HT1080 (cell line): ENCODE results near the genes SYT17, CCP110, PDILT and IGSF6.

DNA sequence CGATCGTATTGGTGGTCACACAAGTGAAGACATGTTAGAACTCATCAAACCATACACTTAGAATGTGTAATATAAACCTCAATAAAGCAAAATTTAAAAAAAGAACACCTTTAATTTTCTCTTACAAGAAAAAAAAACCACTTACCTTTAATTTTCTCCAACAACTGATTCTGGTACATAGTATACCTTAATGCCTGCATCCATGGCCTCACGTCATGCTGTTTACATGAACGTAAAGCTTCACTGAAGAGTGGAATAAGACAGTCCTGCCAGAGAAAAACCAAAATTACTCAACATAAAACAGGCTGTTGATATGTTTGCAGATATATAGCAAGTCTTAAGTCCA is 56.6 kb upstream of the ARL6IP1 start:
RAMPAGE:
- cytosol, long total RNA, result no peak
- long total RNA, result no peak
- nucleus, long total RNA, result no peak

RAMPAGE:
- cytosol, long total RNA, result no peak
- long total RNA, result no peak
- nucleus, long total RNA, result no peak
Measured at GRCh38 chr16:19167991-19168815, at the start of gene SYT17. TSS of gene SYT17 (plus strand) at chr16:19168240.

DNA sequence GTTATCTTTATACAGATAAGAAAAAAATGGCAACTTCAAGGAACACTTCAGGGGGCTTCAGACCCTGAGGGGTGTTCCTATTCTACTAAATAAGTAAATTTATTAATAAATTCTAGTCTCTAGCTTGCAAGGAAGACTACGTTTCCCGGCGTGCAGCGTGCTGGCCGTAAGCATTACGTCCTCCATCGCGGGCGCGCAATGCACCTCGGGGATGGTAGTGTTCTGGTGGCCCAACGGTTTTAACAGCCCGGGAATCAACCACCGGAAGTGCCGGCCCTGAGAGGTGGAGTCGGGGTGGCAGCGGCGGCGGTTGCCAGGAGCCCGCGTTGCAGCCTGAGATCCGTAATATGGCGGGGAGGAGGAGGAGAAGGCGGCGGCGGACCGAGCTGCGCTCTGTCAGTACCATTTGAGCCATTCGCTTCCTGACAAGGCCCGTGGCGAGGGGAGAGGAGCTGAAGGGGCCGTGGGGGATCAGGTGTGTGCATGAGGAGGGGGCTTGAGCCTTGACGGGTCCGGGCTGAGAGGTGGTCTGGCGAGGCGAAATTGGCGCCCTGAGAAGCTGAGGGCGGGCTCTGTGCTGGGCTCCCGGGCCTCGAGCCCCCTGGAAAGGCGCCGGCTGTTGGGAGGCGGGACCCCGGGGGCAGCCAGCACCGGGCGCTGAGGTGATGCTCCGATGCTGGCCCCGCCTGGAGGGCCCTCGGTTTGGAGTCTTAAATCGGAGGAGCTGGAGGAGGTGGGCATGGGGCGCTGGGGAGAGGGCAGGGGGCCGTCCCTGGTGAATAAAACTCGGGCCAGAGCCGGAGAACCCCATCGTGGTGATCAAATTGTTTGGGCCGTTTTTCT is at the start of gene CCP110:
CCP110 (plus strand) TSS at position 329 of the 843 bp plus-strand sequence.
RAMPAGE:
- cytosol, long total RNA, result start-site peak on the plus strand centred at position 328 of the sequence, 31 bp wide, 66 and 64 reads in 2 replicates
- long total RNA, result no peak
- nucleus, long total RNA, result no peak

GRCh38 chr16:19871857-19872584 is 12.6 kb downstream of the GPRC5B start:
RAMPAGE:
- cytosol, long total RNA, result no peak
- long total RNA, result no peak
- nucleus, long total RNA, result no peak

DNA sequence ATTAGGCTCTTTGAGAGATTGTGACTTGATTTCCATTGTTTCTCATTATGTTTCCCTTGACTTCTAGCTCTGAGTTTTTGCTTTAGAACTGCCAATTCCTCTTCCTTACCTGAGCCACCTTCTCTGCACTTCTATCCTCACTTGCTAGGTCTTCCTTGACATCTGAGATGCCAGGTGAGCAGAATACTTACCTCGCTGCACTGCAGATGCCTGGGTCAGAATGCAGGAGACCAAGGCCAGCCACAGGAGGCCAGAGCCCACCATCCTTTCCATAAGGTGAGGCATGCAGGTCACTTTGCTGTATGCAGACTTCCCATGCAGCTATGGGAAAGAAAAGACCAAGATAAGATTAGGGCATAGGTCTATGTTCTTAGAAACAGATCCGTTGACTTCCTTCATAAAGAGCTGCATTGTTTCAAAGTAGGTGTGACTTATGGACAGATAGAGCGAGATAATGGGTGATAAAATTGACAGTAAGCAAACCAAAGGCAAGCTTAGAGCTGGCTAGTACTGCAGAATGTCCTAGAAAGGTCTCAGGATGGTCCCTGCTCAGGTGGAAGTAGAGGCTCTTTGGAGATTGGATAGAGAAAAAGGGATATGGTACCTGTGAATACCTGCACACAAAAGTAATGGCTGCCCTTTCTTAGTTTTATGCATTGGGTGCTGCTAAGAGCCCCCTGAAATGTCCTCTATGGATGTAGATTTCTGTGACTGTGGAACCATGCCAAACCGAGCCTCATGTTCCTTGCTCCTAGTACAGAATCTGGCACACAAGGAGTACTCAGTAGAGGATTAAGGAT is 966 bp downstream of the GP2 start:
RAMPAGE:
- cytosol, long total RNA, result no peak
- long total RNA, result no peak
- nucleus, long total RNA, result no peak

DNA sequence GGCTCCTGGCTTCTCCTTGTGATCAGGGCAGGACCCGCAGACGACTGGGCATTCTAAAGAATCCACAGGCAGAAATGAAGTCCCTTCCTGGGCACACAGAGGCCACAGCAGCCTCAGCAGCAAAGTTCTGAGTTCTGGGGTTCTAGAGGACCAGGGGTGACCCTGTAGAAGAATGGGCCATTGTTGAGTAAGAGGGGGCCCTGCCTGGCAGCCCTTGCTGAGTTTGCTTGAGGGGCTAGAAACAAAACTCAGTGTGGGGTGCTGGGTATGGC is at the start of gene PDILT:
PDILT (minus strand) TSS at position 129 of the 272 bp plus-strand sequence.
RAMPAGE:
- cytosol, long total RNA, result no peak
- long total RNA, result no peak
- nucleus, long total RNA, result no peak

DNA sequence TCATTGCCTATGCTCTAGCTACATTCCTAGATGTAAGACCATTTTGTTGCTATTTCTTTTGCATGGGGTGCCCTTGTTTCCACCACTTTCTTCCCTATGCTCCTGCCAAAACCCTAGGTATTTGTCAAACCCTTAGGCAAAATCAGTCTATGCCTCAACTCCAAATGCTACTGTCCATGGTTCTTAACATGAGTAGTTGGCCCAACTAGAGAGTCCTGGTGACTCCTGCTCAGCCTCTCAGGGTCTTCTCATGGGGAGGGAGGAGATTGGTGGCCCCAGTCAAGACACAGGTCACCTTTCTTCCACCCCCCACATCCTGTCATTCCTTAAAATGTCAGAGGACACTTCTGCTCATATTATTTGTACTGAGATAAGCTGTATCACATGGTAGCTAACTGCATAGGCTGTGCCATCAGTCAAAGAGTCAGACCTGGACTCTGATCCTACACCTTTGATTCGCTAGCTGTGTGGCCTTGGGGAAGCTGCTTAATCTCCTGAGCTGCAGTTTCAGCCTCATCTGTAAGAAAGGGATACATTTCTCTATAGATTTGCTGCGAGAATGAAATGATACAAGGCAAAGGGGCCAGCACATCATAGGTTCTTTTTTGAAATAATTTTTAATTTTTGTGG is 15.0 kb downstream of the ACSM5 start:
RAMPAGE:
- cytosol, long total RNA, result no peak
- long total RNA, result no peak
- nucleus, long total RNA, result no peak

GRCh38 chr16:20574554-20574943 is 1.6 kb downstream of the ACSM2B start:
RAMPAGE:
- cytosol, long total RNA, result no peak
- long total RNA, result no peak
- nucleus, long total RNA, result no peak

DNA sequence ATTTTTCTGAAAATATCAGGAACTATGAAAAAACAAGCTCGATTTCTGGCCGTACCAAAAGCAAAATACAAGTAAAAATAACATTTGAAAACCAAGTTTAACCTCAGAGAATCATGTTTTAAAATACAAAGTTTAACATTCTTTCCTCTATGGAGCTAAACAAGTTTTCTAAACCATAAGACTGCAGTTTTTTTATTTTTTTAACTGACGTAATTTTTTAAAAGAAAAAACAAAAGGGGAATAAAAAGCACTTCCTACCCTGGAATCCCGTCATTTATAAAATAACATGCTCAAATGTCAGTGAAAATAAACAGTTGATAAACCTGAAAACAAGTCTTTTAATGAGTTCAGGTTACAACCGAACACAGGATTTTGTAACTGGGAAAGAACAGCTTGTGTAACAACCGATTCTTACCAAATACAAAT is 7.9 kb downstream of the THUMPD1 start:
RAMPAGE:
- cytosol, long total RNA, result no peak
- long total RNA, result no peak
- nucleus, long total RNA, result no peak

RAMPAGE:
- cytosol, long total RNA, result no peak
- long total RNA, result no peak
- nucleus, long total RNA, result no peak
Measured at GRCh38 chr16:20791812-20792441, 14.3 kb downstream of the ERI2 start.

DNA sequence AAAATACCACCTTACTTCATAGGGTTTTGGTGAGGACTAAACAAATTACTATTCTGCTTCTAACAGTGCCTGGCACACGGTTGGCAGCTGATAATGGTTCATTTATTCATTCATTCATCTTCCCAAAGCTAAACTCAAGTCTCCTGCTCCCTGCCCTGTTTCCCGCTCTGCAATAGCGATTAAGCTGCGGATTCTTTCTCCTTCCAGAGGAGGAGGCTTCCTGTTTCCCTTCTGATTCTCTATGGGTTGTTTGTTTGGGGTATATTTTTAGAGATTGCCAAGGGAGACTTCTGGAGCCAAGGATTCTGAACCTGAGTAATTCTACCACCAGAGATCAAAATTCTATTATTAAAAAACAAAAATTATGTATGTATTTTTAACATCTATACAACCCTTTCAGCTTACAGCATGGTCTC is 39.6 kb downstream of the DCUN1D3 start:
RAMPAGE:
- cytosol, long total RNA, result no peak
- long total RNA, result no peak
- nucleus, long total RNA, result no peak

GRCh38 chr16:20905571-20905947 is 5.0 kb downstream of the LYRM1 start:
RAMPAGE:
- cytosol, long total RNA, result no peak
- long total RNA, result no peak
- nucleus, long total RNA, result no peak

RAMPAGE:
- cytosol, long total RNA, result no peak
- long total RNA, result no peak
- nucleus, long total RNA, result no peak
Measured at GRCh38 chr16:20910486-20911192, 10.1 kb downstream of the LYRM1 start.

RAMPAGE:
- cytosol, long total RNA, result no peak
- long total RNA, result no peak
- nucleus, long total RNA, result no peak
Measured at GRCh38 chr16:21300228-21301213, 22.4 kb upstream of the CRYM start.

DNA sequence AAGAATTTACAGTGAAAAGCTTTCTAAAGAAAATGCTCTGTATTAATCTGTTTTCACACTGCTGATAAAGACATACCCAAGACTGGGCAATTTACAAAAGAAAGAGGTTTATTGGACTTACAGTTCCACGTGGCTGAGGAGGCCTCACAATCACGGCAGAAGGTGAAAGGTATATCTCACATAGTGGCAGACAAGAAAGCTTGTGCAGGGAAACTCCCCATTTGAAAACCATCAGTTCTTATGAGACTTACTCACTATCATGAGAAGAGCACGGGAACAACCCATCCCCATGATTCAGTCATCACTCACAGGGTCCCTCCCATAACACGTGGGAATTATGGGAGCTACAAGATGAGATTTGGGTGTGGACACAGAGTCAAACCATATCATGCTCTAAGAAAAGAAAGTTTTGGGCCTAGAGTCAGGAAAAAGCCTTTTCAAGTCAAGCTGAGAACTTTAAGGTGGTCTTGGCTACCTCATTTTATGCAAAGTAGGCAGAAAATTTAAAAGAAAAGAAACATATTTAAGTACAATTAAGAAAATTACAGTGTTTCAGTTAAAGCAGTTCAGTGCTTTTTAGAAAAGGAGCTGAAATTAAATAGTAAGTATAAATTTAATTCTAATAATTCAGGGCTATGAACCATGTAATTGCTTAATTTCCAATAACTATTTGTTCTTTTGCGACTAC is 24.9 kb upstream of the CRYM start:
RAMPAGE:
- cytosol, long total RNA, result no peak
- long total RNA, result no peak
- nucleus, long total RNA, result no peak

GRCh38 chr16:21501310-21501513 is 98.2 kb upstream of the METTL9 start:
RAMPAGE:
- cytosol, long total RNA, result no peak
- long total RNA, result no peak
- nucleus, long total RNA, result no peak

RAMPAGE:
- cytosol, long total RNA, result no peak
- long total RNA, result no peak
- nucleus, long total RNA, result no peak
Measured at GRCh38 chr16:21556522-21557267, 42.7 kb upstream of the METTL9 start.

DNA sequence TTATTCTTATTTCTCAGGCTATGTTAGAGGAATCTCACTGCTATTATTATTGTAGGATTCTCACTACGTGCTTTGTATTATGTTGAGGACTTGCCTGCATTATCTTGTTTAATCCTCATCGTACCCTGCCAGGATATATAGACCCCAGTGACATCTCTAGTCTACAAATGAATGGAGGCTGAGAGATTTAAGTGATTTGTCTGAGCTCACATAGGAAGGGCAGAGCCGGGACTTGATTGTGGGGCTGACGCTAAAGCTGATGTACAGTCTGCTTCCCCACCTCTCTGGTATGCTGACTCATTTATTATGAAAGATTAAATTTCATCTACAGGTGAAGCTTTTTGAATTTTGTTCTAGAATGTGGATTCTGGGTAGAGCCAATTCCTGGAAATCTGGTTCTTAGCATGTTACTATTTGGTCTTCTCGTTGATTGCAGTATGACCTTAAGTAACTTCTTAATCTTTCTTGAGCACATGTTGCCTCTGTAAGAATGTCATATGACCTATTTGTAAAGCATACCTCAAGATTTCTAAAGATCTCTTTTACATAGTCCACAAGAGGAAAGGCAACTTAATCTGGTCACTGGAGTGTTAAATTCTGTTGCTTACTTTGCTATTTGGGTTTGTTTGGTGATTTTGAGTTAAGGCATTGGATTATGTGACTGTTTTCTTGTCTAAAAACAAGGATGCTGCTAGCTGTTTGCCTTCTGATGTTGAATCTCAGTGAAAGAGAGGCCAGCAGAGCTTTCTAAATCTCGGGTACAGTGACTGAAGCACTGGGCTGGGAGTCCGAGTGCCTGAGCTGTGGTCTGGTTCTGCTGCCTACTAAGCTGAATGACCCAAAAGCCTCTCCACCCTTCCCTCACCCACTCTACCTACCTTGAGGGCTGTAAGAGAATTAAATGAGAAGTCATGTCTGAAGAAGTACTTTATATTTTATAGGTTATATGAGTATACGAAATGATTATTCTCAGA is 12.5 kb downstream of the METTL9 start:
RAMPAGE:
- cytosol, long total RNA, result no peak
- long total RNA, result no peak
- nucleus, long total RNA, result no peak

RAMPAGE:
- cytosol, long total RNA, result no peak
- long total RNA, result no peak
- nucleus, long total RNA, result no peak
Measured at GRCh38 chr16:21626511-21627444, 25.6 kb downstream of the IGSF6 start.

DNA sequence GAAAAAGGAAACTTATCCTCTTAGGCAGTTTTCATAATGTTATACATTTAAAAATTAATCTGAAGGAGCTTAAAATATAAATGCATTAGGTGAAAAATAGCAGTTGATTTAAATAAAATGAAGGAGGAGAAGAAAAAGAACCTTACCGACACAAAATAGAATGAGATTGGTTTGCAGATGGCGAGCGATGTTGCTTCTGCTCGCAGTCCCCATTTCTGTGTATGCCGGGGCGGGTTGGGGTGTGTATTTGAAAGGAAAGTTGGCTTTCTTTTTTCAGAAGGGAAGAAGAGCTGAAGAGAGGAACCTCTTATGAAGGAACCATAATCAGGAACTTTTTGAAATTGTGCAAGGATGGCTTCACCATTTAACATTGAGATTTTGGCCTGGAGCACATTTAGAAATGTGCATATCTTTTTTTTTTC is at the start of gene IGSF6:
IGSF6 (minus strand) TSS at position 223 of the 422 bp plus-strand sequence.
RAMPAGE:
- cytosol, long total RNA, result no peak
- long total RNA, result no peak
- nucleus, long total RNA, result no peak